HTERT-HM (cell line): ENCODE results near the genes LYPD6, CACNB4 and STAM2.

DNA sequence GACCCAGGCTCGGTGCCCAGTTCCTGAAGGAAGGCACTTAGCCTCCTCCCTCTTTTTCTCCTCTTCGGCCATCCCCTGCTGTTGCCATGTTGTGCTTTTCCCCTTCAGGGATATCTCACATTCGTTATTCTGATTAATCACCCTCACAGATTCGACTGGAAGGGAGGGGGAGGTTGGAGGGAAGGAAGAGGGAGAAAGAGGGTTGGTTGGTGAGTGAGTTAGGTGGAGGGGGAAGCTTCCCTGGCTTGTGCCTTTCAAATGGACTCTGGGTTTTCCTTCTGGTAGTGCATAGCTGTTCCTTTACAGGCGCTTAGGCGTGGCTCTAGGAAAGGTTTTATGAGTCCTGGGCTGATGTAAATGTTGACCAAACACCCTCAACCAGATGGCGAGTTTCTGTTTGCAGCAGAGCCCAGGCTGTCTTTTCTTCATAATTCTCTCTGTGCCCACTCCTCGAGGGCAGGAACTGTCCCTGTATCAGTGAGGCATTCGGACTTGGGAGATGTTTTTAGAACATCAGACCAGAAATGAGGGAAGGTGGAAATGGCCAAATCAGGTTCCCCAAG, 38.9 kb upstream of the LYPD6B start:
- RRBS = no CpG with 5 or more reads among the region's 9 CpGs

- RRBS = no CpG with 5 or more reads among the region's 7 CpGs
Measured at GRCh38 chr2:149005513-149006282, 32.8 kb upstream of the LYPD6B start.

DNA sequence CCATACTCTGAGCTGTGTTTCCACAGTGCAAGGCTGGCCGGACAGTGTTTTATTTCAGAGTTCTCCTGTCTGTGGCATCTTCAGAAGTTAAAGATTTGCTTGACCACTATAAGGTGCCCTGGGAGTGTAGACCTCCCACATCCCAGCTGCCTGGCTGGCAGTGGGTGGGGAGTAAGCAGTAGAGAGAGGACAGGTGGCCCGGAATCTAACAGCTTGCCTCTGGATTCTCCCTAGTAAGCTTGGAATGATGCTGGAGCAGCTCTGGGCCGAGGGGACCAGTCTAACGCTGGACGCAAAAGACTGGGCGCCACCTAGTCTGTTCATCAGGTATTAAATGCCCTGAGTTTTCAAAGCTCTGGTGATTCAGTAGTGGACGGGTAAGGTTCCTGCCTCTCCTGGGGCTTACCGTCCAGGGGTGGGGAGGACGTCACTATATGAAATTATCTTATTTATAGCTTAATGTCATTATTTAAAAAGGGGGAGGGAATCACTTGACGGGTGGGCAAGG, 687 bp upstream of the LYPD6B start:
- RRBS = no CpG with 5 or more reads among the region's 10 CpGs

- RRBS = 2% methylated on average over 62 of the region's 105 CpGs
Measured at GRCh38 chr2:149329765-149330912, at the start of gene LYPD6. LYPD6 (plus strand) TSS chr2:149330587.

GRCh38 chr2:150228834-150229165, 258.7 kb downstream of the RND3 start:
- RRBS = no CpG with 5 or more reads among the region's 2 CpGs

DNA sequence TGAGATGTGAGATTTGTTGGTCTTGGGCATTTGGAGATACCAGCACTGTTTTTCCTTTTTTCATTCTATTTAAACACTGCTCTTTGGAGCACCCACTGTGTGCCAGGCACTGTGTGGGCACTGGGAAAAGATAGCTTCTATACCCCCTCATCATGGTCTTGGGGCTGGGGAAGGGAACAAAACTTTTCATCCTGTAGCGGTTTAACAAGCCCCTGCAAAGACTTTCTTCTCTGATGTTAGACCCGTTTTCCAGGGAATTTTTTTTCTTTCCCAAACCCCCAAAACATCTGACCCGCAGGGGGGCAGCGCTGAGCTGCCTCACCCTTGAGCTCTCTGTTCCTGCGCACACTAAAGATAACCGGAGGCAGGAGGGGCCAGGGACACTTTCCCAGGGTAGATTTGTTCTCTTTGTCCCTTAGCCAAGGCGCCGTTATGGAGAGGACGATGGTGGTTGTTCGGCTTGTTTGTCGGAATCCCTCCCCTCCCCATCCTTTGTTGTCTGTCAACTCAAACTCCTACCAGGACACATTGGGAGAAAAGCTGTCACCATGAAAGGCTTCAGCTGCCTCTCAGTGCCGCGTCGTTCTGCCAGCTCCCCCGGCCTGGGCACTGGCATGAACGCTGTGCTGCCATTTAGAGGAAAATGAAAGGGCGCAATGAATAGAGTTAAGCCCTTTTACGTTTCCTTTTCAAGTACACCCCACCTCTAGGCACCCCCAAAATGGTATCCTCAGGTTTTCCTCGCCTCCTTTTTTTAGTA, 62.4 kb downstream of the RND3 start:
- RRBS = no CpG with 5 or more reads among the region's 19 CpGs

GRCh38 chr2:150471977-150473098, 15.1 kb downstream of the RND3 start:
- RRBS = no CpG with 5 or more reads among the region's 6 CpGs

DNA sequence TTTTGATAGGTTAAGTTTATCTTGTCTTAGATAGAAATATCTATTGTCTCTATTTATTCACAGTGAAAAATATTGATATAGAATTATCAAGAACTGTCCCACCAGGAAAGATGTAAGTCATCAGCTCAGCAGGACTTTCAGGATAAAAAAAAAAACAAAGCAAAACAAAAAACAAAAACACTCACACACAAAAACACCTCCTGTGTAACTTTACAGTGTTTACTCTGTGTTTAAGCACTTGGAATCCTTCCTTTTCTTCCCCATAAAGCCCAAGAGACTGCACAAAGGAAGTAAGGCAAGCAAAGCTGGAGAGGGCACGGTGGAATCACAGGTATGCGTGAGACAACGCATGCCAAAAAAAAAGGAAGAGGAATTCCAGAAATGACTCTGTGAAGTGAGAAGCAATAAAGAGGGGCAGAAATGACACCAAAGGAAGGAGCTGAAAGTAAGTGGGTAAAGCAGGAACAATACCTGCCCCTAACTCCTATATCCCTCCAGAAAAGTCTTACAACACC, 9.4 kb downstream of the RND3 start:
- RRBS = no CpG with 5 or more reads among the region's 3 CpGs

- RRBS = no CpG with 5 or more reads among the region's 8 CpGs
Measured at GRCh38 chr2:151637125-151637880, 97.0 kb downstream of the NEB start.

DNA sequence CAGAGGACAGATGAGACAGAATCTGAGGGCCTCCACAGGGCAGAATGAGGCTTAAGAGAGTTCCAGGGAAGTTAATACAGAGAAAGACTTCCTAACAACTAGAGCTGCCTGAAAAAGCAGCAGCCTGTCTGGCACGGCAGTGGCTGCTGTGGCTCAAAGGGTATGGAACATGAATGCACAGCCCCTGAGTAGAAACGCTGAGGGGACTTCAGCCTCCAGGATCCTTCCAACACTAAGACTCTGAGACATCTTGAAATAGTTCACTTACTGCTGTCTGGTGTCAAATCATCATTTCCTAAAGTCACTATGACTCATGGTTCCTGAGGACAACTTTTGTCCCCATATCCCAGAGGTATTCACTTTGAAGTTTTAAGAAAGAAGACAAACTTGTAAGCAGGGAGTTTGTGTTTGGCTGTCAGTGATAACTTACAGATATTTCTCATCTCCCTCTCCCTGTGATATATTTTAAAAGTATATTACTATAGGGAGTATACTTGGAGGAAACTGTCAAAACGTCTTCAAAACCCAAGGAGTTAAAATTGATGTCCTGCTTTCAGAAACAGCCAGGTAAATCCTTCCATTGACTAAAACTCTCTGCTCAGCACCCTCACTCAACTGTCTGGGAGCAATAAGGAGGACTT, 33.3 kb upstream of the NEB start:
- RRBS = no CpG with 5 or more reads among the region's 3 CpGs

GRCh38 chr2:151815777-151816329, 12.4 kb downstream of the ARL5A start:
- RRBS = no CpG with 5 or more reads among the region's 6 CpGs

DNA sequence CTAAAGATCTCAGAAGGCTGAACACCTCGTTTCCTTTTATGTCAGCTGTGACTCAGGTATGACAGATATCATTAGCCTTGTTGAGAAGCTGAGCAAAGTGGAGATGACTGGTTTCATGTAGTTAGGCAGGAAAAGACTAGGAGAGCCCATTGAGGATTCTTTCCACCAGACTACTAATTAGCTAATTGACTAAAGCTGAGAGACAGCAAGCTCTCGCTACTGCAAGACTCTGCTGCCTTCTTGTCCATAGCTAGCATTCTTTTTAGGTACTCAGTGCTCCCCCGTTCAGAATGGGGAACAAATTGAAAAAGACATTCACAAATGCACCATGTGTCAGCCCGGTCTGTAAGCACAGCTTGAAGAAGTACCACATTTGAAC, 32.1 kb upstream of the ARL5A start:
- RRBS = no CpG with 5 or more reads among the region's 4 CpGs

DNA sequence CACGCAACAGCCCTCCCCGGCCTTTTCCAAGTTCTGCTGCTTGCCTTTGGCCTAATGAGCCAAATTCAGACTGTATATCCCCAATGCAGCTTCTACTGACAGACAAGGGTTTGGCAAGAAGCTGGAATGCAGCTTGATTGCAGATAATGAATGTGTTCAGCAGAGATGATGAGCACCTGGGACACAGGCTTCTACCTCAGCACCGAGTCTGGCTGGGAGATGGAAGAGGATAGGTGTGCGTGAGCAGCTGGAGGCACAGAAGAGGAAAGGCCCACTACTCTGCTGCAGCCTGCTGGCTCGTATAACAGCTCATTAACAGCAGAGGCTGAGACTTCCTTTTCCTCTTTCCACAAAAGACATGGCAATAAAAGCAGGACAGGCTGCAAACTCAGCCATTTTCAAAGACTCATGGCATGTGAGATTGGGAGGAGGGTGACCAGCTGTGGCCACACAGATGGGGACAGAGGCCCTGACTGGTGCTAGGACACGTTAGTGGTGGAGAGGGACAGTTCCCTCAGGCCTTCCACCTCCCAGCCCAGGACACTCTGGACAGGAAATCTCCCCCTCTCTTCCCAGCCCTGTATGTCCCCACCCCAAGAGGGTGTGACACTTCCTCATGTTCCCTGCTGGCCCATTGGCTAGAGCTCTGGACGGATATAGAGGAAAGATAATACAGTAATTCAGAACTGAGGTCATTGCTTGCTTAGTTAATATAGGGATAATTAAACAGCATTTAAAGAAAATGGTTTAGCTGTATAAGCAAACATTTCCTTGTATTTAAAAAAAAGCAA, 60.3 kb downstream of the CACNB4 start:
- RRBS = no CpG with 5 or more reads among the region's 7 CpGs

- RRBS = 5% methylated on average over 21 of the region's 62 CpGs
Measured at GRCh38 chr2:152098578-152099234, at the start of gene CACNB4. CACNB4 (minus strand) TSS chr2:152099044.

- RRBS = no CpG with 5 or more reads among the region's 6 CpGs
Measured at GRCh38 chr2:152175121-152175351, 527 bp downstream of the STAM2 start.

- RRBS = 1% methylated on average over 46 of the region's 101 CpGs
Measured at GRCh38 chr2:152175352-152176590, at the start of gene STAM2. STAM2 (minus strand) TSS chr2:152175763.

- RRBS = no CpG with 5 or more reads among the region's 9 CpGs
Measured at GRCh38 chr2:152390129-152390532, 55.2 kb downstream of the FMNL2 start.

- RRBS = no CpG with 5 or more reads among the region's 11 CpGs
Measured at GRCh38 chr2:152395650-152396424, 60.9 kb downstream of the FMNL2 start.

DNA sequence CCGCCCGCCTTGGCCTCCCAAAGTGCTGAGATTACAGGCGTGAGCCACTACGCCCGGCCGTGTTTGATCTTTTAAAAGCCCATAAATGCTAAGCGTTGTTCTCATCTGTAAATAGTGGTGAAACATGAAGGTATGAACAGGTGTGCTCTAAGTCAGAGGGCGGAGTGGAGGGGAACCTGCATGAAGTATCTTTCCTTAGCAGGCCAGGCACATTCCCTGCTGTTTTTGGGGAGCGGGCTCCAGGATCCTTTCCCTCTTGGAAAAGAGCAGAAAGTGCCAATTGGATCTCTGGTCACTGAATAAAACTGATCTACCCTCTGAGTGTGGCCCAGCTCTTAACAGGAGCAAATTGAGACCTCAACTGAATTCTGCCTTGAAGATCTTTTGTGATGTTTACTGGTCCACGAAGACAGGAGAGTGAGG, 67.2 kb downstream of the FMNL2 start:
- RRBS = no CpG with 5 or more reads among the region's 10 CpGs